Hematopoietic multipotent progenitor cell (in vitro differentiated cells): ENCODE measurements around the genes PLA2G1B, COQ5 and UNC119B.

DNA sequence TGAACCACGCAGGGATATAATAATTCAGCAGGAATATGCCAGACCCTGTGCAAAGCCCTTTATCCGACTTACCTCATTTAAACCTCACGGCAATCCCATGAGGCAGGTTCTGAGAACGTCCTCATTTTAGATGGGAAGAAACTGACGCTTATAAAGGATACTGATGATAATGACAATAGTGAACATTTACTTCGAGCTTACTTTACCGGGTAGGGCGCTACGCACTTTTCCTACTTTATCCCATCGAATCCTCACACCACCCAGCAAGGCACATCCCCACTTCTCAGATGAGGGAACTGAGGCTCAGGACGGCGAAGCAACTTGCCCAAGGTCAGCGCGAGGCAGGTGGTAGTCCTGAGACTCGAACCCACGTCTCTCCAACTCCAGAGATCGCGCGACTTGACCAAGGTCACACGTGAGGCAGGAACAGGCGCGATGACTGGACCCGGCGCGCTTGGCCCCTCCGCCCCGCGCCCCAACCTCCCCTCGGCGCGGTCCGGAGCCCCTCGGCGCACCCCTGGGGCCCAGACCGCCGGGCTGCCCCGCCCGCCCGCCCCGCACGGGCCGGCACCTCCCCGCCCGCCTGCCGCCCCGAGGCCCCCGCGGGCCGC, 503 bp downstream of the RAB35 start:
- CAGE, long polyA plus RNA: no peak

DNA sequence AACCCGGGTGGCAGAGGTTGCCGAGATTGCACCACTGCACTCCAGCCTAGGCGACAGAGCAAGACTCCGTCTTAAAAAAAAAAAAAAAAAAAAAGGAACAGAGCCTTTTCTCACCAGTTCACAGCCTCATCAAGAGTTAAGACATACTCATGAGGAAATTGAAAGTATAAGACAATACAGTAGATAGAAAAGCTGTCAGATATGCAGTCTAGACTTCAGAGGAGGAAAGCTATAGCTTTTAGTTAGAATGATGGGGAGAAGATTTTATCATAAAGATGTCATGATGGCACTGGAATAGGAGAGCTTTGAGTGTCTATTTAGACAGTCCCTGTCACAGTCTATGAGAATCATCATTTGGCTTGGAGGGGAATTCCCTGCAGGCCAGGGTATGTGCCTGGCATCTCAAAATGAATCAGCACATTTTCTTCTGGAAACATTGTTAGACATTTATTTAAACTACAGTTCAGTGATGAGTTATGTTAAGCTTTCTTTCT, 2.8 kb upstream of the RAB35 start:
- CAGE, long polyA plus RNA: no peak

GRCh38 chr12:120161771-120162293, 32.7 kb downstream of the GCN1 start:
- CAGE, long polyA plus RNA: no peak

DNA sequence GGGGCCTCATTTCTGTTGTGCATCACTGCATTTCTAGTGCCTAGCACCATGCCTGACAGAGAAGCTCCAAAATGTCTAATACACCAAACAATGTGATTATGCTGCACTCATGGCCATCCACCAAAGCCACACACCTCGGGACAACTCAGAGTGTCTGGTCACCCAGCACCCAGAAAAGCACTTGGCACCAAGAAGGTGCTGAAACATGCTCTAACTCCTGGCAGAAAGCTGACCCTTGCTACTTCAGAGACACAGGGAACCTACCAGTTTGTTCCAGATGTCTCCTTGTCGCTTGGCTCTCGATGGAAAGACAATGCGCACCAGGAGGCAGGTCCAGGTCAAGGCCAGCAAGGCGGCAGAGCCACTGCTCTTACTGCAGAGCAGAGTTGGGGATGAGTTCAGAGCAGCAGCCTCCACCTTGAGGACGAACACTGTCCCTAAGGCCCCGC, 11.2 kb downstream of the GCN1 start:
- CAGE, long polyA plus RNA: no peak

DNA sequence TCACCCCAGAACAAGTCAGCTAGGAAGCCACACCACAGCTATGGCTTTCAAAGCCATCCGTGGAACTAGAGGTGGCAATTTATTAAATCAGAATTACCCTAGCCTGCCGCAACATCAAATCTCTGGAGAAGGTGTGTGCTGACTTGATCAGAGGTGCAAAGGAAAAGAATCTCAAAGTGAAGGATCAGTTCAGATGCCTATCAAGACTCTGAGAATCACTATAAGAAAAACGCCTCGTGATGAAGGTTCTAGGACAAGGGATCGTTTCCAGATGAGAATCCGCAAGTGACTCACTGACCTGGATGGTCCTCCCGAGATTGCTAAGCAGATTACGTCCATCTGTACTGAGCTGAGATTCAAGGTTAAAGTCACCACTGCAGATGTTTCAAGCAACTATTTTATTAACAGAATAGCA, 18.1 kb downstream of the PXN start:
- CAGE, long polyA plus RNA: no peak

GRCh38 chr12:120256934-120257606, 8.5 kb downstream of the PXN start:
- CAGE, long polyA plus RNA: no peak

- CAGE, long polyA plus RNA: no peak
These were observed at the start of gene PLA2G1B for GRCh38 chr12:120327476-120328147. PLA2G1B (minus strand) TSS chr12:120327779.

- CAGE, long polyA plus RNA: no peak
These were observed 33.3 kb upstream of the MSI1 start for GRCh38 chr12:120402152-120402705.

DNA sequence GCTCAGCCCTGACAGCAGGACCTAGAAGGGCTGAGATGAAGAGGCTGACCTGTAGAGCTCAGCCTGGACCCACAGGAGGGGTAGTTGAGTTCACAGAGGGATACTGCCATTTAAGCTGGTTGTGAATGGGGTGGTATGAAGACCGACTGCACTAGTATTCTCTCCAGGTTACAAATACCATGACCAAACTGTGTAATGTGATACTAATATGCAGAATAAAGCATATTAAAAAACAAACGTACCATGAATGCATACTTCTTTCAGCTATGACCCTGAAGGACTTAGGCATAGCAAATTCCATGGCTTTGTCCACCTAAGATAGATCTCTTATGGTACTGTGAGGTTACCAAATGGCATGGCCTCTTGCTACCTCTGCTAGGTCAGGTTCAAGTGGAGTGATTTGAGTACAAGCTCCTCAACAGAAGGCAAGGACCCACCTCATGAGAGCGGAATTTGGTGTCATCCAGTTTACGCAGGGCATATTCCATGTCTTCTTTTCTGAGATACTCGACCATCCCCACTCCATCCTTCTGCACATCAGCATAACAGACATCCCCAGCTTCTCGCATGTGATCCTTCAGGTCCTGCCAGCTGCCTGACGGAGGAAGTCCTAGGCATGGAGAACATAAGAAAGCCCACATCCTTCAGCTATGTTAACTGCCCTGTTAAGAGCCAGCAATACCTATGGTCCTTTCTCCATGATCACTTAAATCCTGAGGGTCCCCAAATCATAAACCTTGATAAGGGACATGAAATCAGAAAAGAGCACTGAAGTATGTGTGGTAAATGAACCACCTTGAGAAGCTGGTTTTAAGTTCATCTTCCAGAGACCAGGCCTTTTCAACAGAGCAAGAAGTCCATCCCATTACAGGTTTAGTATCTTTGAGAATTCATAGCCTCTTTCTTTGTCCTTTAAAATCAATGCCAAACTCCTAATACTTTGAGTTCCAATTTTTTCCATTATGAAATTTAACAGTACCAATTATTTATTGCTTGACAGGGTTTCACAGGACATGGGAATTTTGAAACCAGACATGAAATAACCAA, 5.7 kb downstream of the SRSF9 start:
- CAGE, long polyA plus RNA: no peak

GRCh38 chr12:120465458-120465984, 4.0 kb downstream of the SRSF9 start:
- CAGE, long polyA plus RNA: no peak

DNA sequence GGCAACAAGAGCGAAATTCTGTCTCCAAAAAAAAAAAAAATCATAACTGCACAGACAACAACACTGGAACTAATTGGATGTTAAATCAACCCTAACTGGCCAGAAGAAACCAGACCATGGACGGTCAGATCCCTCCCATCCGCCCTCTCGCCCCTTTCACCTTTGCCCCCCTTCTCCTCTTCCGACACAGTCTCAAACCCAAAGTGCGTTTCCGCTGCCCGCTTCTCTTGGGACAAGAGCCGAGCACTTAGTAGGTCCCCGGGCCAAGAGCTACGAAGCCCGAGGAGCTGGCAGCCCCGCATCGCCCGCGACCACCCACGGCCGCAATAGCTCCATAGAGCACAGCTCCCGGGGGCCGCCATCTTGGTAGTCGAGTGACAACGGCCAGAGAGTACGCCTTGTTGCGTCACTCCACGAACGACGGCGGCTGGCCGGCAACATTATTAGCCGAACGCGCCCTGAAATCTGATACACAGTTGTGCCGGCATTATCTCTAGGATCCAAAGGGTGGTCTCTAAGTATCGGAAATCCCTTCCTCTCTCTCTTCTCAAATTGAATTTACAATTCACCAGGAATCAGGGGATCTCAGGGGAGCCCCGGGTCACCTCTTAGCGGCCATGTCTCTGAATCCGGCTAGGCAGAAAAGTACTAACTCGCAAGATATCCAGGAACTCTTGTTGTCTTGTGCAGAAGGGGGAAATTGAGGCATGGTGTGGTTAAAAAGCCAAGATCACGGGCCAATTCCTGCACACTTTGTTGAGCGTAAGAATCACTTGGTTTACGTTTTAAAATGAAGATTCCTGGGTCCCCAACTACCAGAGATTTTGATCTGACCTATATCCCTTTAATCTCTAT, at the start of gene COQ5:
Gene COQ5 (minus strand): TSS at position 379 of the 855 bp plus-strand sequence.
- CAGE, long polyA plus RNA: start-site peak on the minus strand centred at position 369 of the sequence, 9 bp wide, 60 reads

DNA sequence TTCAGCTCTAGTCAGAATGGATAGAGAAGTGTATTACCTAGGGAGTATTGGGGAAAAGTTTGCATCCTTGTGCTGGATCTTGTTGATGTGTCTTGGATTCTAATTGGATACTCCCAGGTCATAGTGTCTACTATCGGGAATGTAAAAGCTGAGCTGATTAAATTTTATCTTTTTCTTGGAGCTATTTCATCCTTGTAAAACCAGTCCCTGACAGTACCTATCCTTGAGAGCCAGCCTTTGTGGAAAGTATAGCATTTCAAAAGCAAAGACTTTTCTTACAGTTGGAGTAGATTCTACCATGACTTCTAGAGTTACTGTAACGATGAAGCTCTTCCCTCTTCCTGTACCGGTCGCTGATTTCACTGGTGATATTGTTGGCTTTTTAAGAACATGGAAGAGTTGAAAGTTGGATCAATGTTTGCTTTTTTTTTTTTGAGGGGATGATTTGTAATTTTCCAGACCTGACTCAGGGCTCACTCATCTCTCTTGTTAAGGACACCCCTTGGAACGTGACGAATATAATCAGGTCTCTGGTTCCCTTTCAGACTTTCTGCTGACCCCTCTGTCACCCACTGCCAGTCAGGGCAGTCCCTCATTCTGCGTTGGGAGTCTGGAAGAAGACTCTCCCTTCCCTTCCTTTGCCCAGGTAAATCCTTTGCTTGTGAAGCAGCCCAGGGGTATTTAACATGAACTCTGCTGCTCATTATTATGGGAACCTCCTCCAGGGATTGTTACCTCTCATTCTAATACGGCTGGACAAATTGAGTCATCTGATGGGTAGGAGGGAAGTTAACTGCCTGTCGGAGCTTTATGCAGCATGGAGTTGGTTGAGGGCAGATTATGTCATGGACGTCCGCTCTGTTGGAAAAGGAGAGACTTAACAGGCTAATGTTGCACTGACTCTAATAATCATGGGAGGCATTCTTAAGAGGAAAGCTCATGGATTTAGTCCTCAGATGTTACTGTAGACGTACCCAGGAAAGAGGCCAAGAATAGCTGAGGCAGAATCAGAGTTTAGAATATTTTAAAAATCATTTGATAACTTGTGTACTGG, 10.2 kb downstream of the POP5 start:
- CAGE, long polyA plus RNA: no peak

GRCh38 chr12:120576122-120577299, 4.7 kb downstream of the POP5 start:
- CAGE, long polyA plus RNA: no peak

- CAGE, long polyA plus RNA: no peak
These were observed 14.6 kb upstream of the CABP1 start for GRCh38 chr12:120625854-120626159.

GRCh38 chr12:120684825-120685290, 2.1 kb upstream of the MLEC start:
- CAGE, long polyA plus RNA: no peak

- CAGE, long polyA plus RNA: no peak
These were observed 1.0 kb downstream of the MLEC start for GRCh38 chr12:120687757-120688577.

- CAGE, long polyA plus RNA: no peak
These were observed 9.5 kb downstream of the MLEC start for GRCh38 chr12:120696145-120697223.

DNA sequence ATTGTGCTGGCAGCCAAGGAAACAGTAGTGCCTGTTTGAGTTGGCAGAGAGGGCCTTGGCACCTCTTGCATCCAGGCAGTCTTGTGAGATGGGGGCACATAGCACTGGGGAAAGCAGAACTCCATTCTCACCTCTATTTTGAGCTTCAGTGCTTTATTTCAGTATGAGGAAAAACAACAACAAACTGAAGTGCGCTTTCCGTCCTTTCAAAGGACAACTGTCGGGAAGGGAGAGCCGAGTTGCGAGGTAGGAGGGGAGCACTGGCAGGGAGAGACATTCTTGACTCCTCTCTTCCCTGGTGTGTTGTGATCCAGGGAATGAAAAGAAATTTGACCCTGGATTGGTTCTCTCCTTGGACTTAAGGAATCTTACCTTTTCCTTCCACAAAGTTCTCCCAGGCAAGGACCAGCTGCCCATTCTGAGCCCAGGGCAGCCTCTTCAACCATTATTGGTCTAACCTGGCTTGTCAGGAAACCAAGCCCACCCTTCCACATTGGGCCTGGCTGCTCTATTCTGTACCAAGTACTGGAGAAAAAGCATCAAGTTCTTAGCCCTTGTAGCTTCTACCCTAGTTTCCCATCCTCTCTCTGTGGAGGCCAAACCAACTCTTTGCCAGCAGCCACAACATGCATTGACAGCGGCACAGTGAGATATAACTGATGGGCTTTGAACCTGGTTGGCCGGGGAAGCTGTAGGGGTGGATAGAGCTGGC, 9.1 kb upstream of the UNC119B start:
- CAGE, long polyA plus RNA: no peak

DNA sequence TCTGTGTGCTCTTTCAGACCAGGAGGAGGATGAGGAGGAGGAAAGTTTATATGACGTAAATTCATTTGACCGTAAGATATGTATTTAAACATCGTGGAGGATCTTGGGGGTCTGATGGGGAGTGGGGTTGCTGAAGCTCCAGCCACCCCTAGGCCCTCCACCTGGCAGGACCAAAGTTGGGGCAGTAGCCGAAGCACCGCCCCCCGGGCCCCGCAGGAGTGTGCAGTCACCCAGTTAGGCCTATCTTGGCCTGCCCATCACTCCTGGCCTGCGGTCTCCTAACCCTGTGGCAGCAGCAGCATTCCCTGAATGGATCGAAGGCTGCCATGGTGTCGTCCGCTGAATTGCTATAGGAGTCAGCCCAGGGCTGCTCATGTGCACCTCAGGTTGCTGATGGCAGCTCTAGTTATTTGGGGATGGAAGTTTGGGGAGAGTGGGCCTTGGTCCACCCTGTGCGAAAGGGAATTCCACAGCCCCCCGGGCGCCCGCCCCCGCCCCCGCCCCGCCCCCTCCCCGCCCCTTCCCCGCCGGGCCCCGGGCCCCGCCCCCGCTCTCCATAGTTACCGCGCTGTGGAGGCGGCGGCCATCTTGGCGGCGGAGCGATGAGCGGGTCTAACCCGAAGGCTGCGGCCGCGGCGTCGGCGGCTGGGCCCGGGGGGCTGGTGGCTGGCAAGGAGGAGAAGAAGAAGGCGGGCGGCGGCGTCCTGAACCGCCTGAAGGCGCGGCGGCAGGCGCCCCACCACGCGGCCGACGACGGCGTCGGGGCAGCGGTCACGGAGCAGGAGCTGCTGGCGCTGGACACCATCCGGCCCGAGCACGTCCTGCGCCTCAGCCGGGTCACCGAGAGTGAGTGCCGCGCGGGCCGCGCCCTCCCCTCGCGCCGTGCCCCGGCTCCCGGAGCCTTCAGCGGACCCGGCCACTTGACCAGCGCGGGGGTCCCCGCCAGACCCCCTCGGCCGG, at the start of gene UNC119B:
Gene UNC119B (plus strand): TSS at position 586 of the 960 bp plus-strand sequence.
- CAGE, long polyA plus RNA: start-site peak on the plus strand centred at position 589 of the sequence, 8 bp wide, 122 reads

GRCh38 chr12:120719103-120719523, 6.5 kb upstream of the ACADS start:
- CAGE, long polyA plus RNA: no peak